ENCODE measurements around the genes RPS27A and MTIF2.

GRCh38 chr2:54636142-54636396 is 87.4 kb upstream of the EML6 start:
- RRBS = no CpG with 5 or more reads among the region's 1 CpG

DNA sequence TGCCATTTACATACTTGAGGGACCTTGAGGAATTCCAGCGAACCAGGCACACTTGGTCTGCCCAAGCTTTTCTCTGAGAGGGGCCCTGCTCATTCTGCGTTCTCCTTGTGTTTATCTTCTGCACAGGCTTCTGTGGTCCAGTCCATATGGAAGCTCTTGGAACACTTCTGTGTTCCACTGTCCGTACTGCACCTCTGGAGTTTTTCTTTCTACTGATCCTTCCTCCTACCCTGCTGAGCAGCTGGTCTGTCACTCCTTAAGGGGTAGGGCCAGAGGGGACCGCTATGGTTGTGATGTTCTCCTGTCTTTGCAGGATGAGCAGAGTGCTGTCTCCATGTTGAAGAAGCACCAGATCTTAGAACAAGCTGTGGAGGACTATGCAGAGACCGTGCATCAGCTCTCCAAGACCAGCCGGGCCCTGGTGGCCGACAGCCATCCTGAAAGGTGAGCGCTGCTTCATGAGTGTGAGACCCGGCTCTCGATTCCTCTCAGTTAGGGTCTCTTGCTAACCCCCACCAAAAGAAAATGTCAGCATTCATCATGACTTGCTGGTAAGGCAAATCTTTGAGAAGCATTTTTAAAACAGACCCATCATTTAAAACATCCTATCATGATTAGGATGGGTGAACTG is 76.5 kb upstream of the EML6 start:
- RRBS = 97% methylated on average over 4 of the region's 10 CpGs

DNA sequence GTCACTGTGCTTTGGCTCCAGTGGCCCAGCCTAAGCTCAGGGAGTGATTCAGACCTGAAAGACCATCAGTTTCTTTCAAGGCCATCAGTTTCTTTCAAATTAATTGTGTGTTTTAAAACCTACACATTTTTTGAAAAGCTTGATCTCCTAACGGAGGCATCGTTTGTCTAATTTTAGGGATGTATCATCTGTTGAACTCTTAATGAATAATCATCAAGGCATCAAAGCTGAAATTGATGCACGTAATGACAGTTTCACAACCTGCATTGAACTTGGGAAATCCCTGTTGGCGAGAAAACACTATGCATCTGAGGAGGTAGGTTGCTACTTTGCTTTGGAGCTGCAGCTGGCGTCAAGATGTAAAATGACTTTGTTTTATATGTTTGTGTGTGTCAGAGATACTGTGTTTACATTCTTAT is 68.6 kb upstream of the EML6 start:
- RRBS = no CpG with 5 or more reads among the region's 5 CpGs

- RRBS = no CpG with 5 or more reads among the region's 13 CpGs
Measured at GRCh38 chr2:54668155-54668638, 55.3 kb upstream of the EML6 start.

DNA sequence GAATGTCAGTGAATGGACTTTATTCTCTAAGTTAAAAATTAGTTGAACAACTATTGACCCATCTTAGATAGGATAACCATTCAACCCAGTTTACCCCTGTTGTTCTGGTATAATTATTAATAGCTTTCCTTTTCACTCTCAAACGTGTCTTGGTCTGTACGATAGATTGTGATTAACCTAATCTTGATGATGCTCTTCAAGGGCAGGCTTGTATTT is 148.9 kb downstream of the RTN4 start:
- RRBS = no CpG with 5 or more reads among the region's 2 CpGs

DNA sequence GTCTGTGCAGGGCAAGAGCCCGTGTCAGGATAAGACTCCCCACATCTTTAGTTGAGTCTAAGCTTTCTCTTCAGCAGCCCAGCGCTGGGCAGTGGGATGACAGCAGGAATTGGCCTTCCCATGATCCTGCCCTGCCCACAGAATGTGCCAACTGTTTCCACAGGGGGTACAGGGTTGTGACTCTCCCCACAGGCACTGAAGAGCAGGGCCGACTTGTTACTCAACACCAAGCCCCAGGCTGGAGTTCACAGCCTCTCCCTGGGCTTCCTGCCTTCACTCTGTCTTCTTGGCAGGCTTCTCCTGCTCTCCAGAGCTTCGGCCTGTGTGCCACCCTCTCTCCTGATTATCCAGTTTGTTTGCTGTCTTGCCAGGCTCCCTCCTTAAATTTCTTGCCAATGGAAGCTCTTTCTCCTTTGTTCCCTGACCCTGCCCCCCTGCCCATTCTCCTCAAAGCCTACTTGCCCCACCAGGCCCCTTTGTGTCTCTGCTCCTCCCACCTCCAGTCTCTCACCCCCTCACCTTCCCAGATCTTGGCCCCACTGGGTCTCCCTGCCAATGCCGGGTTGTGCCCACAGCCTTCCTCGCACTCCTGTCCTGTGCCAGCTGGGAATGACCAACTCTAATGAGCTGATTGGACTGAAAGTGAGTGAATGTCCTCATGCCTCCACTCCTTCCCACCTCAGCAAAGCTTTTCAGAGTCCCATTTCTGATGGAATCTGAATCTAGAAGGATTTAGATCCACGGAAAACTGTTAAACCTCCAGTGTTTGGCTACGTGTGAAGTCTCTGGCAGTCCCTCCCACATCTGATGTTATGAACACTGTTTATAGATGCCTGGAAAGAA is 104.3 kb downstream of the RTN4 start:
- RRBS = no CpG with 5 or more reads among the region's 8 CpGs

- RRBS = no CpG with 5 or more reads among the region's 3 CpGs
Measured at GRCh38 chr2:54971802-54972172, 78.5 kb downstream of the RTN4 start.

DNA sequence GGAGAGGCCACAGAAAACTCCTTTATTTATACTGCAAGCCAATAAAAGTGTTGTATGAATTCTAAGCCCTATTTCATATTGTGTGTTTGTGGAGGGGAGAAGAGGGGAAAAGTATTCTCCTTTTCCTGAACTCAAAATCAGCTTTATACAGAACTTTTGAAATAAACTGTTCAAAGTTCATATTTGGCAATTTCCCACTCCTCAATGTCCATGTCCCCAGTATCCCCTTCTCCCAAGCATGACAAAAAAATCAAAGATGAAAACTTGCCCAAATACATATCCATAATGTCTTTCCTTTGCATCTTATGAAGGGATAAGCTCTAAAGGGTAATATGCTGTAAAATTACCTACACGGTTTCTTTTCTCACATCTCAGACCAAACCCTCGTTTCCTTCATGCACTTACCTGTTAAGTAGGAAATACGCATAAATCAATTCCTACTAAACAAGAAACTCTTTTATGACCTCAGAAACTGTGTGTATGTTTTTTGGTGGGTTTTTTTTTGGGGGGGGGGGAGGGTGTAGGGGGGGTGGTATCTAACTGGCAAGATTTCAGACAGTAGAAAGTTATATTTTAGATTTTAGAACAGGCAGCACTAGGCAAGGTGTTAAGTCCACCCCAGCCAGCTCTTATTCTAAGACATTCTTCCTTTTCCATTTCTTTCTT is 37.0 kb downstream of the RTN4 start:
- RRBS = no CpG with 5 or more reads among the region's 3 CpGs

GRCh38 chr2:55022205-55022840 is 27.9 kb downstream of the RTN4 start:
- RRBS = no CpG with 5 or more reads among the region's 5 CpGs

- RRBS = no CpG with 5 or more reads among the region's 4 CpGs
Measured at GRCh38 chr2:55032789-55033465, 17.3 kb downstream of the RTN4 start.

DNA sequence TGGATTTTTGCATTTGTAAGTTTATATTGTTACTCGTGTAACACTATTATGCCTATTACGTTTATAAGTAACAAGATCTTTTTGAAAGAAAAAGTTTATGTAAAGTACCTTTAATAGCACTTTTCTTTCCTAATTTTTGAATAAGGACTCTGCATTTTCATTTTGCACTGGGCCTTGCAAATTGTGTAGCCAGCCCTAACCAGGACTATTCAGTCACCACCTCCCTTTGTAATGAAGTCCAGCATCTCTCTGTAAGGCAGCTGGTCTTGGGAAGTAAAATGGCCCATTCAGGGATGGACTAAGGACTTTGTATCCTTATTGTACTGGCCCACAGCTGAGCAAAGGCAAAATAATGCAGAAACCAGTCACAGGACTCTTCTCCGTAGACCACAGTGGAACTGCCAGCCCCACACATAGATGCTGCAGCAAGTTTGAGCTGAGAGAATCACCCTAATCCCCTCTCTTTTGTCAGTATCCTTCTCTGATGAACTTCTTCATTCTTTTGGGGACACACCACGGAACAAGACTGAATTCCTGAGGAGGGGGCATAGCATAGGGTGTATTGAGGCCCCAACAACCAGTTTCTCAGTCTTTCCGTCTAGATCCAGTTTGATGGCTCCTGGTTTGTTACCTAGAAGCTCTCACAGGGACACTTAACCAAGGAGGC is 73.6 kb upstream of the RTN4 start:
- RRBS = no CpG with 5 or more reads among the region's 5 CpGs

DNA sequence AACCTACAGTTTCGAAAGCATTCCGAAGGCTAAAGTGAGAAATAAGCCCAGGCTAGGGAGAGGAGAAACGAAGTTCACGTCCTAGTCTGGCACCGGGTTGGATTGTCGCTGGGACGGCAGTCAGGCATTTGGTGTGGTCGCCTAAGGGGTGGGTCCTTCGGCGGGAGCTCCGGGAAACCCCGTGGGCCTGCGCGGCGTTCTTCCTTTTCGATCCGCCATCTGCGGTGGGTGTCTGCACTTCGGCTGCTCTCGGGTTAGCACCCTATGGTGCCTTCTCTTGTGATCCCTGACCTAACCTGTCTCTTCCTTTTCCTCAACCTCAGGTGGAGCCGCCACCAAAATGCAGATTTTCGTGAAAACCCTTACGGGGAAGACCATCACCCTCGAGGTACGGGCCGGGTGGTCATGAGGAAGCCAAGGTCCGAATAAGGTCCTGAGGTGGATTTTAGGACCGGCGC is at the start of gene RPS27A:
RPS27A (plus strand) TSS at position 204 of the 458 bp plus-strand sequence.
- RRBS = under 1% methylated on average over 9 of the region's 29 CpGs

GRCh38 chr2:55269095-55269704 is at the start of gene MTIF2:
Gene MTIF2, minus strand, starts transcription at chr2:55269231.
- RRBS = 0% methylated on average over 1 of the region's 29 CpGs

DNA sequence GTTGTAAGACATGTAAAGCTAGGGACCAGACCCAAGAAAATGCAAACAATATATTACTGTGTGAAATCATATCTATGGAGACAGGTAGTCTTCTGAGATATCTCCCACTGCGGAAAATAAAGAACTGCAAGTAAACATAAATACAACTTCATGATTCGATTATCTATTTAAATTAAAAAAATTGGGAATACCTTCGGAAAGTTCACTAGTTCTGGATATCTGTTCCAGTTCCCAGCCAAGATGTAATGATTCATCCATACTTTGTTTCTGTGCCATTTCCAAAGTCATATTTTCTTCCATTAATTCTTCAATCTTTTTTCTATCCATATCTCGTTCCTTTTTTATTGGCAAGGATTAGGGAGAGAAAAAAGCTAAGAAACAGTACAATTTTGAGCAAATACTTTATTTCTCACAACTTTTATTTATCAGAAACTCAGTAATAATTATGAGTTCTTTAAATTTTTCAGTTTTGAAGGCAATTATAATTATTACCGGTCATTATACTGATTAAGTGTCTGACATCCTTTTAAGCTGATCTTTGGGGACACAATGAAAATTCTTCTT is 74.5 kb upstream of the MTIF2 start:
- RRBS = no CpG with 5 or more reads among the region's 5 CpGs

GRCh38 chr2:55618610-55619273 is 1.3 kb upstream of the PPP4R3B start:
- RRBS = no CpG with 5 or more reads among the region's 17 CpGs

- RRBS = no CpG with 5 or more reads among the region's 5 CpGs
Measured at GRCh38 chr2:55843023-55843823, 80.4 kb downstream of the EFEMP1 start.

GRCh38 chr2:56185190-56185618 is 1.4 kb downstream of the CCDC85A start:
- RRBS = 6% methylated on average over 3 of the region's 17 CpGs

- RRBS = no CpG with 5 or more reads among the region's 7 CpGs
Measured at GRCh38 chr2:58047395-58047692, 738 bp downstream of the VRK2 start.

- RRBS = no CpG with 5 or more reads among the region's 11 CpGs
Measured at GRCh38 chr2:60417545-60418019, 135.9 kb downstream of the BCL11A start.

GRCh38 chr2:60453115-60453691 is 100.3 kb downstream of the BCL11A start:
- RRBS = 89% methylated on average over 1 of the region's 19 CpGs

Data from GM12892 (cell line).